Islet of Langerhans (tissue), 1 donor: ENCODE data around the genes ABHD4 and OR6J1.

DNA sequence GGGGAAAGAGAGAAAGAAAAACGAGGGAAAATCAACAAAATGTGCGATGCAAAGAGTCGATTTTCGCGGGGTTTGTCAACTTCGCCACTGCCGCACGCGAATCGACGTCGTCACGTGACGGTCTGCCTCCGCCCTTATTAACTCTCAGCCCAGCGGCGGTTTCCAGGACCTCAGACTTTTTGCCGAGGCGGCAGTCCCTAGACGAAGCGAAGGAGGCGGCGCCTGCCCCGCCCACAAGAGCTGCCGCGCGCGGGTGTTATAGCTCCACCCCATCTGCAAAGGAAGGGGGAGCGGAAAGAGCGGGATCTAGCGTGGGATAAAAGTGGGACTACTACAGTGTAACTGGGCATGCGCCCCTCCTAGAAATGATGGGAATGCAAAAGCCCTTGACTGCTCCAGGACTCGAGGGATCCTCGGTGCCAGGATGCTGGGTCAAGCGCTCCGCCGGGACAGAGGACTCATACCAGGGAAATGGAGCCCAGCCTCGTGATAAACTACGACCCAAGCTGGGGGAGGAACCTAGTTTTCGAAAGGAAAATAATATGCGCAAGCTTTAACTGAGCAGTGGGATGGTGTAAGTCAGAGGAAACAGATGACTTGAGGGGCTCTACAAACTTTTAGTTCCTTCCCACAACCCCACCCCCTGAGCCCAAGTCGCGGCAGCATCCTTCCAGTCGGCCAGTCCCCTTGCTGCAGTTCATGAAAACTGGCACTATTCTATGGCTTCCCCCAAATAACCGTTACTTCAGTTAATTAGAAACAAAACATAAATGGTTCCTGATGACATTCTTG is 517 bp upstream of the SUPT16H start:
- RRBS, result no CpG with 5 or more reads among the region's 45 CpGs

DNA sequence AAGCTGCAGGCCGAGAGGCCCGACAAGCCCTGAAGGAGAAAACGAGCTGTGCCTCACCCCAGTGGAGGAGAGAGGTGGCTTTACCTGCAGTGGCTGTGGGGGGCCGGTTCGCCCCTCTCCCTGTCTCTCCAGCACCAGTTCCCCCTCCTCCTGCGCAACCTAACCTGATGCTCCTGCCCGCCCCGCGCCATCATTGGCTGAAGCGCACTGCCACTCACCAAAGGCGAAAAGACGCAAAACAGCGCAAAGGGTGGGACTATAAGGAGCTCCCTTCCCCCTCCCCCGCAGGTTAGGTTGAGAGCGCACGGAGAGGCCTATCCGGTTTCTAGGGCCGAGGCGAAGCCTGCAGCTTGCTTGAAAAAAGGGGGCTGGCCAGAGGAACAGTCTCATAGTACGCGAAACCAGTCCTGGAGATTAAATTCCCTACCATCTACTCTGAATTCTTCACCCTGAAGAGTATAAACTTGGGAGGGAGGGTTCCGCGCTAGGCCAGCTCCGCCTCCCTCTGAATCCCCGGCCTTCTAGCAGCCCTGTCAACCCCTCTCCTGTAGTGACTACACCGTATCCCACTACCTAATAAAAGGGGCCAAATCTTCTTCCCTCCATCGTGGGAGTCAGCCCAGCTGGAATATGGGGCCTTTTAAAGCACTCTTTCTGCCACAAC is 18.7 kb downstream of the CHD8 start:
- RRBS, result no CpG with 5 or more reads among the region's 27 CpGs

GRCh38 chr14:21522690-21523849 is 3.1 kb downstream of the SALL2 start:
- RRBS, result 86% methylated on average over 6 of the region's 22 CpGs

DNA sequence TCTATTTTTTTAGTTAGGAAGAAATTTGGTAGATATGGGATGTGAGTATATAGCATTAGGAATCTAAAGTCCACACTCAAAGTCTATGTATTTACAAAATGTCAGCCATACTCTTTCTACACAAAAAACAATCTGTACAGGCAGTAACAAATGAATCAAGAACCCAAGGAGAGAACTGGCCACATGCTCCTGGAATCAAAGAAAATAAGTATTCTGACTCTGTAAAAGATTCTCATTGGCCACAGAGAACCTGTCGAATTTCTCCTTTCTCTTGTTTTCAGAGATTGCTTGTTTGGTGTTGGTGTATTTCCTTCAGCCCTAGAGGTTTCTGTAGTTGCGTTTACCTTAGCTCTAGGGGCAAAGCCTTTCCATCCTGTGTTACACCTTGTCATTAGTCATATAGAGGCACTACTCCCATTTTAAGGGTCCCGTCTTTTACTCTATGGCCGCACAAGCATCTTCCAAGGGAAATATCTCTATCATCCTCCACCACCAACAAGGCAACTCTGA is 177.9 kb upstream of the OR4E1 start:
- RRBS, result no CpG with 5 or more reads among the region's 4 CpGs

GRCh38 chr14:21868627-21869026 is 195.0 kb upstream of the OR4E1 start:
- RRBS, result no CpG with 5 or more reads among the region's 2 CpGs

- RRBS, result no CpG with 5 or more reads among the region's 8 CpGs
Observed at GRCh38 chr14:21894773-21895176, 221.2 kb upstream of the OR4E1 start.

DNA sequence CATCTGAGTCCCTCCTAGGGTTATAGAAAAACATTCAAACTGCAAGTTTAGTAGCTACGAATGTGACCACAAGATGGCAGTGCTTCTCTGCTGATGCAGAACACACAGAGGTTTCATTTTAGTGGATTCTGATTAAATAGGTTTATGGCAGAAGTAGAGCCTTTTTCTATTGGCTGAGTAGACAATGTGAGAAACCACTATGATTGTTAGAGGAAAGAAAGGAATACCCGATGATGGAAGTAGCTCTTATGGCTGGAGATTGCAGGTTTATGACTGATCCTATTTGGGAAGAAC is 244.3 kb upstream of the OR4E1 start:
- RRBS, result no CpG with 5 or more reads among the region's 2 CpGs

DNA sequence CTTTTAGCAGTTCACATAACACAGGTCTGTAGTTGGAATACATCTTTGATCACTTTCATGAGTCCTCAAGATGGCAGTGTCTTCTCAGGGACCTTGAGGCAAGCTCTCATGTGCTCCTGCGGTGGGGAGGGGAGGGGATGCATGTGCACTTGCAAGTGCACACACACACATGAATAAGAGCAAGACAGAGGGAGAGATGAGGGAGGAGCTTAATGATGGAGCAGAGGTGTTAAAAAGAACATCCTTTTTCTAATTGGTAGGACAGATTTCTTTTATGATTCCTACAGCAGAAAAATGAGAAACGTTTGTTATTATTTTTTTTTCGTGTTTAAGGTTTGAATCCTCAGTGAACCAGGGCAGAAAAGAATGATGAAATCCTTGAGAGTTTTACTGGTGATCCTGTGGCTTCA is 291.5 kb upstream of the OR4E1 start:
- RRBS, result no CpG with 5 or more reads among the region's 3 CpGs

- RRBS, result no CpG with 5 or more reads among the region's 7 CpGs
Observed at GRCh38 chr14:22226490-22226839, 362.6 kb downstream of the DAD1 start.

DNA sequence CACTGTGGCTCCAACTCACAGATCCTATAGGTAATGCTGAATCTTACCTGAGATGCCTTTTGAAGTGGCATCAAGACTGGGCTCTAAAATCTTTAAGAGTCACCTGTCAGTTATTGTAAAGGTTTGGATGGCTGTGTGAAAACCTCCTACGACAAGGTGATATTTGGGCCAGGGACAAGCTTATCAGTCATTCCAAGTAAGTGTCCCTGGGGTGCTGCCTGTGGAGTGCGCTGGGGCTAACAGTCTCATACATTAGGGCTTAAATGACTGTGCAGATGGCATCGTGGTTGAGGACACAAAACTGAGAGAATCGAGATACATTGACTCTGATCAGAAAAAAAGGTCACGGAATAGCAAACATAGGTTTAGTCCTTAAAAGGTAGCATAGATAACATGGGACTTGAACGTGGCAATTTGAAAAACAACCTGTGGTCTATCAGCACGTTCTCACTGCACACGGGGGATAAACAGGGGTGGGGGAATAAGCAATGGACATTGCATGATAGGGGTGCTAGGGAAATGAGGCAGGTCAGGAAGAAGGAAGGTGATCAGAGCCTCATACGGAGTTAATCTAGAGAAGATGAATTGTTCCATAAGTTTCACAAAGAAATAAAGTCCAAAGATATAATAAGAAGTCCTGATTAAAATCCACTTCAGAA is 100.4 kb downstream of the DAD1 start:
- RRBS, result no CpG with 5 or more reads among the region's 9 CpGs

DNA sequence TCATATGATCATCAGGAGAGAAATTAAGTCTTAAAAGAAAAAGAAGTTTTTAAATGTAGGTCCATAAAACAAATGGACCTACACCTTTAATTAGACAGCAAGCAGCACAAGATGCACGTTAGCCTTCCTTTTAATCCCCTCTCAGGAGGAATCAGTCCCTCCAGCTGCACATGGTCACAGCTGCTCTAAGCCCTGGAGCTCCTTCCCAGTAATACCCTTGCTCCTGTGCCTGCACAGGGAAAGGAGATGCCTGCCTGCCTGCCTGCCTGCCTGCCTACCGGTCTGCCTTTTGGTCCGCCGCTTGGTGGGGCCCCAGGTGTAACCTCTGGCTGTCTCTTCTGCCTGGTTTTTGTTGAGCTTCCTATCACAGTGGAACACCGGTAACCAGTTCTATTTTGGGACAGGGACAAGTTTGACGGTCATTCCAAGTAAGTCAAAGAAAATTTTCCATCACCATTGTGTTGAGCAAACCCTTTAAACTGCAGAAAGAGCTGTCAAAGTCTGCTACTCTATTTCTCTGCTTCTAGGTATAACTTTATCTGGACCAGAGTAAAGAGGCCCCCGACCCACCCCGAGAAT is 99.8 kb downstream of the DAD1 start:
- RRBS, result 82% methylated on average over 4 of the region's 8 CpGs

DNA sequence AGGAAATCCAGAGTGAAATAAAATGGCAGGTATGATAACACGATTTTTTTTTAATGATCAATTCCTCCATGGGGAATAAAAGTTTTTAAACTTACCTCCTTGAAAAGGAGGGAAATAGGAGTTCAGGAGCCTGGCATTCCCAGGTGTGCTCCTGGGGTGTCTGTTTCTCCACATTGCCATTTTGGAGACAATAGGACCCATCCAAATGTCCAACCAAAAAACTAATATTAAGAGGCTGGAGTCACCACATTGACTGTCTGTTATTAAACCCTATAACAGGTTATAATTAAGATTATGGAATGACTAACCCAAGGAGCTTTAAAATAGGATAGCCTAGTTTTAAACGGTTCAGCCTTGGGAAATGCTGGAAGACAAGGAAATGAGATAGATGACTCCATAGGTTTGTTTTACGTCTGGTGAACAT is 77.4 kb downstream of the DAD1 start:
- RRBS, result no CpG with 5 or more reads among the region's 3 CpGs

- RRBS, result no CpG with 5 or more reads among the region's 12 CpGs
Observed at GRCh38 chr14:22523988-22525120, 64.7 kb downstream of the DAD1 start.

GRCh38 chr14:22556900-22557713 is 31.9 kb downstream of the DAD1 start:
- RRBS, result 32% methylated on average over 5 of the region's 31 CpGs

- RRBS, result no CpG with 5 or more reads among the region's 20 CpGs
Observed at GRCh38 chr14:22560355-22561603, 28.2 kb downstream of the DAD1 start.

DNA sequence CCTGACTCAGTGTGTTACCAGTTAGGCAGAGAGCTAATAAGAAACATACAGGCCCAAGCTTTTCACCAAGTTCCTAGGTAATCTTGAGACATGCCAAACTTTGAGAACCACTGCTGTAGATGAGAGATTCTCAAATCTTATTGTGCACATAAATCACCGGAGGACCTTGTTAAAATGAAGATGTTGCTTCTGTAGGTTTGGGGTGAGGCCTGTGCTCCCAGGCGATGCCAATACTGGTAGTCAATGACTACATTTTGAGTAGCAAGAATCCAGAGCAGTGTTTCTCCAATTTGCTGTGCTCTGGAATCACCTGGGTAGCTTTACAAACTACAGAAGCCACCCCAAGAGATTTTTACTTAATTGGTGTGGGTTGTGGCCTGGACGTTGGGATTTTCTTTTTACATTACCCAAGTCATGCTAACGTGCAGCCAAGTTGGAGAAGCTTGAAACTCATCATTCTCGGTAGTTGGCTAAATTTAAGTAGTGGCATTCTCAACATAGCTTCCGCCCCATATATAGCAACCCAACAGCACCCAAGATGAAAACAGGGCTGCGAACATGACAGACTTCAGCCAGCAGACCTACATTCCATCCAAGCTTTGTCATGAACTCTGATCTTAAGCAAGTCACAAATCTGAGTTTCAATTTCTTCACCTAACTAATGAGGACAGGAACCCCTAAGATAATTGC is 25.1 kb downstream of the DAD1 start:
- RRBS, result no CpG with 5 or more reads among the region's 7 CpGs

- RRBS, result 3% methylated on average over 22 of the region's 56 CpGs
Observed at GRCh38 chr14:22598058-22599340, at the start of gene ABHD4. ABHD4 (plus strand) TSS chr14:22598300.

GRCh38 chr14:22644144-22644550 is at the start of gene OR6J1:
OR6J1 (minus strand) TSS chr14:22644352.
- RRBS, result no CpG with 5 or more reads among the region's 4 CpGs

DNA sequence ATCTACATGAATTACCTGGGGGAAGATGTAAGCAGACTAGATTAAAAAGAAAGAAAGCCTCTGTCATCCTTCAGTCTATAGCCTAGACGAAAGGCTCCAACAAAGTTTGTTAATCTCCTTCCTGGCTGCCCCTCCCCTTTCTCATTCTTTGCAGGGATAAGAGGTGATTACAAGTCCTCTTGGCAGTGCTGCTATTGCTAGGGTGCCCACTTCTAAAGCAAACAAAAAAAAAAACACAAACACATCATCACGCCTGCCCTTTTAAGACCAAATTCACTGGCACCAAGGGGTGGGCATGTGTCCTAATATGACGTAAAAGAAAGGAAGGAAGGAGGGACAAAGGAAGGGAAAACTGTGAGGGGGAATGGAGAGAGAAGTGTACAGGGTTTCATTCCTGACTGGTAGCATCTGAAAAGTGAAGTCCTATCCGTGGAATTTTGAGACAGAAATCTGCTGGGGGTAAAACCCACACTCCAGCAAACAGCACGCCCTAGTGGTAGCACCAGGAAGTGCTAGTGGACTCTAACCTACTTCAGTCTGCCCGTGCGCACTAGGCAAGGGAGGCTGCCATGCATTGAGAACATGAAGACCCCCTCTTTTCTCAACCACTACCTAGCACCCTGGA is 2.7 kb upstream of the SLC7A7 start:
- RRBS, result no CpG with 5 or more reads among the region's 7 CpGs

DNA sequence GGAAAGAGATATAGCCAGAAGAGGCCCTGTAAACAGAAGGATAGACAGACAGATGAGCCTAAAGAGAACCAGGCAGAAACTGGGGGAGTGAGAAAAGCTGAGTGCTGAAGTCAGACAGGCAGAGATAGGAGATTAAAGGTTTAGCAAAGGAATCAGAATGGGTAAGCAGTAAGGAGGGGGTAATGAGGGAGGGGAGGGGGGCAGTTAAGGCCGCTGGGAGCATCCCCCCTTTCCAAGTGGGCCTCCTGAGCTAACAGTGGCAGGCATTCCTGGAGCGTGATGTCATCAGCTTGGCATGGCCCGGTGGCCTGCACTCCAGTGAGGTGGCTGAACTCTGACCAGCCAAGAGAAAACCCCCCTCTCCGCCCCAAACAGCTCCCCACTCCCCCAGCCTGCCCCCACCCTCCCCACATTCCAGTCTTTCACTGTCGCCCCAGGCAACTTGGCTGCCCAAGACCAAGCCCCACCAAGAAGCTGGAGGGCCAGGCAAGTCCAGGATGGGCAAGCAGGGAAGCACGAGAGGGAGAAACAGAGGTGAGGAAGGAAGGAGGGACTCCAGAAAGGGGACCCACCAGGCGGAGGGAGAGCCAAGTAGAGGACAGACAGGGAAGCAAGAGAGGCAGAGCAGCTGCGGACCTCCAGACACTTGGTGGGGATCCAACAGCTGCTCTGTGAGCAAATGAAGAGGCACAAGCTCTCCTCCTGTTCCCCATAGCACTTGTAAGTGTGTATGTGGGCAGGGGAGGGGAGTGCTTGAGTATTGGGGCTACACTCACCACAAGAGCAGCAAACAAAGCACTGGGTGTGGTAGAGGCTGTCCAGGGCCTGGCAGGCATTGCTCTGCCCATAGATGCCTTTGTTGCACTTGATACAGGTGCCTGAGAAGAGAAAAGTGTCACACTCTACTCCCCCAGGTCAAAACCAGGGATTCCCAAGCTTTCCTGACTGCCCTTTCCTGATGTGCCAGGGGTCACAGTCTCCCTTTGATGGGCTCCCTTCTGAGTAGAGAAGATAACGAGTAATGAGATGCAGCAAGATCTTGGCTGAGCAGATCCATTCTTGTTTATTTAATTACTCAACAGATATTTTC is 4.4 kb downstream of the AJUBA start:
- RRBS, result no CpG with 5 or more reads among the region's 9 CpGs